Measurements from ENCODE around the genes TEAD2, KASH5 and TSKS.

- PRO-cap = unidirectional peak, minus-strand start at chr19:49340557
Observed at GRCh38 chr19:49339869-49340969, 5.0 kb downstream of the CD37 start.

GRCh38 chr19:49356054-49356404 is 6.2 kb downstream of the TEAD2 start:
- PRO-cap = no peak

DNA sequence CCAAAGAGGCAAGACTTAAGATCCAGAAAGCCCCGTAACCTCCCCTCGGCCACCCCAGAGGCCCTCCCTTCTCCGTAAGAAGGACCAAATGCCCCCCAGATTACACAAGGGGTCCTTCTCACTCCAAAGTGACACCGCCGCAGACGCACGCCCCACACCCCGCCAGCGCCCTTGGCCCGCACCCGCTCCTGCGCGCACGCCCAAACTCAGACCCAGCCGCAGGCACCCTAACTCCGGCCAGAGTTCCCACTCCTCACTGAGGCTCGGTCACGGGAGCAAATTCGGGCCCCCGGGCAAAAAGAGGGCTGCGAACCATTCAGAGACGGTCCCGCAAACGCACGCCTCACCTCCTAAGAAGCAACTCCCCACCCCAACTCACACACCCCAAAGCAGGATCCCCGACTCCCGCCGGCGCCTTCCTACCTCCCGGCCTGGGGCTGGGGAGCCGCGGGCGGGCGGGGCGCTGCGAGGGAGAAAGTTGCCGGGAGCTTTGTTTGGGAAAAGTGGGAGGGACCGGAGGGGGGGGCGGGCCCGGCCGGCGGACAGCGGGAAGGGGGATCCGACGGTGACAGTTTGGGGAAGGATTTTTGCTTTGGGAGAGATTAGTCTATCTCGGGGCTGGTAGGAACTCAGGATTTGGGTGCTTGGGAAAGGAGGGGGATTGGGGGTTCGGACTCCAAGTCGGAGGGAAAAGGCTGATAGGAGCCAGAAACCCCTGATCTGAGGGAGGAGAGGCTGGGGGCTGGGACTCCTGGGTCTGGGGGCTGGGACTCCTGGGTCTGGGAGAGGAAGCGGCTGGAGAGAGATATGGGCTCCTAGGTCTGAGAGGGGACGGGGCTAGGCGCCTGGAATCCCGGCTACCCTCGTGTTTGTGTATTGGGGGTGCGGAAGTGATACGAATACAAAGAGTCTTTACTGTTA is at the start of gene TEAD2:
TSS of gene TEAD2 (minus strand) at position 467 of the 921 bp plus-strand sequence.
- PRO-cap = bidirectional peak, plus-strand start at position 528 of the sequence, minus-strand start at position 229 of the sequence; bidirectional peak, plus-strand start outside the sequence, minus-strand start at position 875 of the sequence

GRCh38 chr19:49362871-49363244 is 642 bp upstream of the TEAD2 start:
- PRO-cap = bidirectional peak, plus-strand start at chr19:49363085, minus-strand start at chr19:49362824; bidirectional peak, plus-strand start at chr19:49363098, minus-strand start at chr19:49363105

DNA sequence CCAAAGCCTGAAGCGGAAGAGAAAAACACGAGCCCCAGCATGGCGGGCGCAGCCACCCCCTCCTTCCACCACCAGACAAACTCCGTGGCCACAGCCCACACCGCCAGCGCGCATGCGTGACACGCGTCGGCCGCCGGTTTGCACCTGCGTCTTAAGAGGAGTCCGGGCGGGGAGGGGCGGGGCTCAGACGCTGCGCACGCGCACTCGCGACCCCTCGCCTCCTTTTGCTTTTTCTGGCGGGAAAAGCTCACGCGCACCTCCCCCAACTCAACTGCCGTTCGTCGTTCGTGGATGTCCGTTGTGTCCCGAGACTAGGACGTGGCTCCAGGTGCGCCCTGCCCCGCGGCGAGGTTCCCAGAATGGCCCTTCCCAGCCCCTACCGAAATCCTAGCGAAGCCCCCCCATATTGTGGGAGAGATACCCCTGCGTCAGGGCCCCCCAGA is at the start of gene KASH5:
TSS of gene KASH5 (plus strand) at position 250 of the 443 bp plus-strand sequence.
- PRO-cap = no peak

- PRO-cap = no peak
Observed at GRCh38 chr19:49447240-49448055, 4.2 kb downstream of the PIH1D1 start.

DNA sequence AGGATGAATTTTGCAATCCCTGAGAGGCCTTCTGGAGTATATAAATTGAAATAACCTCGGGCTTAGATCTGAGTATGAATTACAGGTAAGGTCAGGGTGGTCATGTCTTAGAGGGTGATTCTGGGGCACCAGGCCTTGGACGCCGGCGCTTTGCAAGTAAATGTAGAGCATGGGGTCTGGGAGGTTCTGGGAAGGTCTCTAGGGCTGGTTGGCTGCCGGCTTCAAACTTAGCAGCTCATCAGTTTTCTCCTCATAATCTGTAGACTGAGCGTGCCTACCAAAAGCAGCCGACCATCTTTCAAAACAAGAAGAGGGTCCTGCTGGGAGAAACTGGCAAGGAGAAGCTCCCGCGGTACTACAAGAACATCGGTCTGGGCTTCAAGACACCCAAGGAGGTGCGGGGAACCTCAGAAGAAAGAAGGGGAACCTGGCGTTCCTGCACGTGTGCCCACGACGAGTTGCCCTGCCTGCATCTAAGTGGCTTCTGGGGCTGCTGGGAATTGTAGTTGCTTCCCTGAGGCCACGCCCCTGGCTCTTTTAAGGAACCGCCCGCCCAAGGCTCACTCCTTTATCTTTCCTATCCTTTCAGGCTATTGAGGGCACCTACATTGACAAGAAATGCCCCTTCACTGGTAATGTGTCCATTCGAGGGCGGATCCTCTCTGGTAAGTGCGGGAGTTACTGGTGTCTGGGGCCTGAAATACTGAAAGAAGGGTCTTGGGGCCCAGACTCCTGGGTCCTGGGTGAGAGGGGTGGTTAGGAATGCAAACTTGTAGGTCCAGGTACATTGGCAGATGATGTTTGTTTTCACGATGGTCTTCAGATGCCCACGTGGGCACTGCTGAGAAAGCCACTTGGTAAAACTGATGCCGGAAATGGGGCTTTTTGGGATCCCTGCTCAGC is 948 bp downstream of the RPS11 start:
- PRO-cap = no peak

DNA sequence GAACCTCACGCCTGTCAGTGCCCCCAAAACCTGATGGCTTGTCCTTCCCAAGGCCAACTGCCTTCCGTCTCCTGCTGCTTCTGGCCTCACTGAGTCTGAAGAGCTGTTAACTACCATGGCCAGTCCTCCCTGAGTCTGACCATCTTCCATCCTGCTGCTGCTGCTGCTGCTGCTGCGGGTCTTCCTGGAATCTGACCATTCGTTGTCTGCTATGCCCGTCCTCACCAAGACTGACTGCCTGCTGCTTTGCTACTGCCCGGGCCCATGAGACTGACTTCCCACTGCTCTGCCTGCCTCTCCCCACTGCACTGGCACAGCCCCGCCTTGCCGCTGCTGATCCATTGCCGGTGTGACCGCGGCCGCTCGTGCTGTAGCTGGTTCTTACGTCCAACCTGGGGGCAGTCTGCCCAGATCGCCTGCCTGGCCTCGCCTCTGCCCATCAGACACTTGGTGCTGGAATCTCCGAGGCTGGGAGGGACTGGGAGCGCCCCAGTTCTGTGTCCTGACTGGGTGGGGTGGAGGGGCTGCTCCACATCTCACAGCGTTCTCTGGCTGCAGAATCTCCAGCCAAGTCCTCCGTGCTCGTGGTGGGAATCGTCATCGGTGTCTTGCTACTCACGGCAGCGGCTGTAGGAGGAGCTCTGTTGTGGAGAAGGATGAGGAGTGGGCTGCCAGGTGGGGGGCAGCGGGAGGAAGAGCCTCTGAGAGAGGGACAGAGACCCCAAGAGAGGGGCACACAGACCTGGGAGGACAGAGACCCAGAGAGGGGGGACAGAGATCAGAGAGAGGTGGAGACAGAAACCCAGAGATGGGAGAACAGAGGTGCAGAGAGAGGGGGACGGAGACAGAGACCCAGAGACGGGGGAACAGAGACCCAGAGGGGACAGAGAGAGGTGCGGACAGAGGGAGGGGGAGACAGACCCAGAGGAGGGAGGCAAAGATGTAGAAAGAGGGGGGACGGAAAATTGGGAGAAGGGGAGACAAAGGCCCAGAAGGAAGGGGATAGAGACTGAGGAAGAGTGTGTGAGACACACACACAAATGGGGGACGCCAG is 2.6 kb upstream of the RCN3 start:
- PRO-cap = no peak

DNA sequence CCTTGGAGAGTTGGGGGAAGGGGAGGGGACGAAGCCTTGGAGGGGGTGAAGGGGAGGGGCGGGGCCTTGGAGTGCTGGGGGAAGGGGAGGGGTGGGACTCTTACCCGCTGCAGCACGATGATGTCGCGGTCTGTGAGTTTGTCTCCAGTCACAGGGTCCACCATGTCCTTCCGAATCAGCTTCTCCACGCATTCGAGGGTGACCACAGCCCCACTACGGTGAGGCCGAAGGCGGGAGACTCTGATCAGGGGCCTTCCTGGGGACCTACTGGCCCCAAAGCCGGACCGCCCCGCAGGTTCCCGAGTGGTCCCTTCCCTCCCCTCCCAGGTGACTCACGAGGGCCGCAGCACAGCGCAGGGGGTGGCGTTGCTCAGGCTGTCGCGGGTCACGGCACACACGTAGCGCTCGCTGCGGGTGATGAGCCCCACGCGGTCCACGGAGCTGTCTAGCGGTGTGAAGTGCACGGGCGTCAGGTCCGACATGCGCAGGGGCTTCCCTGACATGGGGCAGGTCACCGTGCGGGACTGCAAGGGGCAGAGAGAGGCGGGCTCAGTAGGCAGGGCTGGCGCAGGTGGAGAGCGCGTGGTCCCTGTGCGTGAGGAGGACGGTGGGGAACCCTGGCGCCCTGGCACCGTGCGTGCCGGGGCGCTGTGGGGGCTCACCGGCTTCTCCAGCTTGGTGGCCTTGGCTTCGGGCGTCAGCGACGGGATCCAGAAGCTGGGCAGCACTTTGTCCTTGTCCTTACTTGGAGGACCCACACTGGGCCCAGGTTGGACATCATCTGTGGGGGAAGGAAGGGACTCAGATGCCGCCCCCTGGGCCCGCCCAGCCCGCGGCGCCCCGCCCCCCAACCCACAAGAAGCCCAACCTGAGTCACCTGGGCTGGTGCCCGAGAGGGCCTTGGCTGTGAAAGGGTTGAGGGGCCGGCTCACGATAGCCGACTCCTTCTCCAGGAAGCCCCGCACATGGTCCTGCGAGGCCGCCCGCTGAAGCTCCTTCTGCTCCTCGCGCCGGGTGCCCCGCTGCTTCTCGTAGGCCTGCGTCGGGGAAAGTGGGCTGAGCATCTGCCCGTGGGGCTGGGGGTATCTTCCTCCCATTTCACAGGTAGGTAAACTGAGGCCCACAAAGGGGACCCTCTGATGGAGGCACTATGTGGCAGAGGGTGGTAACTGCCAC is 23.8 kb downstream of the NOSIP start:
- PRO-cap = no peak

DNA sequence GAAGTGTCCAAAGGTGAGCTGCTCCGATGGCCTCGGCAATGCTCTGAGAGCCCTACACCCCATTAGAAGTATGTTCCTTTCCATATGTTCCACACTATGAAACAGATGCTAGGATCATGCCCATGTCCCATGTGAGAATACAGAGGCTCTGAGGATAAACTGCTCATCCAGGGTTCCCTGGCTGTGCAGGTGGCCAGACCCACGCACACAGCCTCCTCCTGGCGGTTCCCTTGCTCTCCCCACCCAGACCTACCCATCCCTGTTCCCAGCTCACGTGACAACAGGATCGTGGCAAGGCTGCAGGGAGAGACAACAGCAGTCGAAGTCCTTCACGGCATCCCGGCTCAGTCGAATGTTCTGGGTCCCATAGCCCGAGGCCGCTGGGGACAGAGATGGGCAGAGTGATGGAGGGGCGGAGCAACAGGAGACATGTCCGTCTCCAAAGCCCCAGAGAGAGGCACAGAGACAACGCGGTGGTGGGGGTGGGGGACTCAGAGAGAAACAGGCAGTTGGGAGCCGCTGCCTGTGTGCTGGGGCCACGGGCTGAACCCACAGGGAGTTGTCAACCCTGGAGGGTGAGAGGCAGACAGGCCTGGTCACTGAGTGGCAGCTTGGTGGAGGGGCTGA is 20.6 kb downstream of the NOSIP start:
- PRO-cap = no peak

- PRO-cap = no peak
Observed at GRCh38 chr19:49677975-49678270, 852 bp downstream of the PRMT1 start.

DNA sequence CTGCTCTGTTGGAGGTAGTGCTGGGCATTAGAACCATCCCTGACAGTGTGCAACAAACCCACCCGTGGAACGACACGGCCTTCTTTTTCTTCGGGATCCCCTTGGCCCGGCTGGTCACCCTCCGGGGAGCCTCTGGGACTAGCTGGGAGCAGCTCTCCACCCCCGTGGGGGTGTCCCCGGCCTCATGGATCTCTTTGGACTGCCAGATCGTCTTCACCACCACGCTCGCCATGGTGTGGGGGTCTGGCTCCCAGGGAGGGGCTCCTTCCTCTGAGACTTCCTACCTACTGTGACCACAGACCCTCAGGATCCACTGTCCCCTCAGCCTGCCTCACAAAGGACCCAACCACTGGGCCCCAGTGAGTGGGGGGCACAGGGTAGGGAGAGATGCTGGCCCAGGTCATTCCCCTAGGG is at the start of gene TSKS:
TSS of gene TSKS (minus strand) at position 291 of the 414 bp plus-strand sequence.
- PRO-cap = no peak

DNA sequence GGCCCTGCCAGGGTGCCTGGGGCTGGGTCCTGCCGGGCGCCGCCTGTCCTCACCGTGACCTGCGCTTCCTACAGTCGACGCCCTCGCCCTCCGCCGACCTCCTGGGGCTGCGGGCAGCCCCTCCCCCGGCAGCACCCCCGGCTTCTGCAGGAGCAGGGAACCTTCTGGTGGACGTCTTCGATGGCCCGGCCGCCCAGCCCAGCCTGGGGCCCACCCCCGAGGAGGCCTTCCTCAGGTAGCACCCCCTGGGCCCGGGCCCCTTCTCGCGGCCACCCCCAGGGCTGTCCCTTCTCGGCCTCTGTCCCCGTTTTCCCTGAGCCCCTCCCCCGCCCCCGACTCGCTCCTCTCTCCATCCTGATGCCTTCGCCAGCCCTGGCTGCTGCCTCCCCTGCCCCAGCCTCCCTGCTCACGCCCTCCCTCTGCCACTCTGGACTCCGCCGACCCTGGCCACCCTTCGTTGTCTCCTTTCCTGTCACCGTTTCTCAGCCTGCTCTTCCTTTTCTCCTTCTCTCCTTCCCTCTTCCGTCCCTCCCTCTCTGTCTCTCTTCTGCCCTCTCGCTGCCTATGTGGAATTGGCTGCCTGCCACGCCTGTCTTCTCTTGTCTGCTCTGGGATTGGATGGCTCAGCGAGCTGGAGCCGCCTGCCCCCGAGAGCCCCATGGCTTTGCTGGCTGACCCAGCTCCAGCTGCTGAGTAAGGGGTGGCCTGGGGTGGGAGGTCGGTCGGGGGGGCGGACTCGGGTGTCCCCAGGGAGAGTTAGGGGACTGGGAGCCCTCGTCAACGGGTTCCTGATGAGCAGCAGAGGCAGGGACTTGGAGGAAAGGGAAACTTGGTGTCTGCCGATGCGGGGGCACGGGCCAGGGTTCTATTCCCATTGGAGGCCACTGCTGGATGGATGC is 10.9 kb downstream of the FUZ start:
- PRO-cap = no peak

DNA sequence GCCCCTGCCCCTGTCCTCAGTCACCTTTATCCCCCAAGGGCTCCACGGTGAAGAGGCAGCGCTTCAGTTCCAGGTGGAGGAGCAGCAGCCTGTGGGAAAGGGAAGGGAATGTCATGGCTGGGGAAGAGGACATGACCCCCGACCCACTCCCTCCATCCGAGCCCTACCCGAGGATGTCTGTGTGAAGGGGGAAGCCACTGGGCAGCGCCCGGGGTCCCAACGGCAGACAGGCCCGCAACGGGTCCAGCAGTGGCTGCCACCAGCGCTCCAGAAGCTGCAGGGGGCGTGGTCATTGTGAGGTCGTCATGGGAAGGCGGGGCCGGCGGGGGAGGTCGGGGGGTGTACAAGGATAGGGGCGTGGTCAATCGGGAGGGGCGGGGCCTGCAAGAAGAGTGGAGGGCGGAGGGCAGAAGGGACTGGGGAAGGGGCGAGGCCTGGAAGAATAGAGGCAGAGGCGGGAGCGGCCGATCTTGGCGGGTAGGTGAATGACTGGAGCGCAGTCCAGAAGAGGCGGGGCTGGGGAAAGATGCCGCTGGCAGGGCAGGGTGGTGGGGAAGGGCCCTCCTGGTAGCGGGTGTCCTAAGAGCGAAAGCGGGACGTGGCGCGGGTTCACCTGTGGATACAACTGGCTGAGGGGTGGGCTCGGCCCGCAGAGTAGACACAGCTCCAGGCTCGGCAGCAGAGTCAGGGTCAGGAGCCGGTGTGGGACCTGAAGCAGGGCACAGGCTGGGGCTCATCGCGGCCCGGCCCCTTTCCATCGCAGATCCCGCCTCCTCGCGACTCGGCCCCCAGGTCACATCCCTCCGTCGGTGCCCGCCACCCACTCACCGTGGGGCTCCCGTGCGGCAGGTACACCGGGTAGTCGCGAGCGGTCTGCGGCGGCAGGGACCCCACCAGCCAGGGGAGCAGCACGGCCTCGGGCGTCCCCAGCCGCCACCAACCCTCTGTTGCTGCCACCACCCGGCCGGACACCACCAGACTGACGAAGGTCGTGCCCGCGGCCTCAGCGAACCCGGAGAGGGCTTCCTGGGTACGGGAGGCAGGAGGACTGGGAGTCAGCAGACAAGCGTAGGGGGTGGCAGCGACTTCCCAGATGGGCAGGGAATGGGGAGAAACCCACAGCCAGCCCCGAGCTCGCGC is 4.2 kb downstream of the FUZ start:
- PRO-cap = bidirectional peak, plus-strand start at position 451 of the sequence, minus-strand start at position 296 of the sequence; bidirectional peak, plus-strand start at position 791 of the sequence, minus-strand start at position 686 of the sequence; bidirectional peak, plus-strand start at position 1,092 of the sequence, minus-strand start at position 981 of the sequence

GRCh38 chr19:49860951-49861513 is 6.3 kb downstream of the PNKP start:
- PRO-cap = no peak

DNA sequence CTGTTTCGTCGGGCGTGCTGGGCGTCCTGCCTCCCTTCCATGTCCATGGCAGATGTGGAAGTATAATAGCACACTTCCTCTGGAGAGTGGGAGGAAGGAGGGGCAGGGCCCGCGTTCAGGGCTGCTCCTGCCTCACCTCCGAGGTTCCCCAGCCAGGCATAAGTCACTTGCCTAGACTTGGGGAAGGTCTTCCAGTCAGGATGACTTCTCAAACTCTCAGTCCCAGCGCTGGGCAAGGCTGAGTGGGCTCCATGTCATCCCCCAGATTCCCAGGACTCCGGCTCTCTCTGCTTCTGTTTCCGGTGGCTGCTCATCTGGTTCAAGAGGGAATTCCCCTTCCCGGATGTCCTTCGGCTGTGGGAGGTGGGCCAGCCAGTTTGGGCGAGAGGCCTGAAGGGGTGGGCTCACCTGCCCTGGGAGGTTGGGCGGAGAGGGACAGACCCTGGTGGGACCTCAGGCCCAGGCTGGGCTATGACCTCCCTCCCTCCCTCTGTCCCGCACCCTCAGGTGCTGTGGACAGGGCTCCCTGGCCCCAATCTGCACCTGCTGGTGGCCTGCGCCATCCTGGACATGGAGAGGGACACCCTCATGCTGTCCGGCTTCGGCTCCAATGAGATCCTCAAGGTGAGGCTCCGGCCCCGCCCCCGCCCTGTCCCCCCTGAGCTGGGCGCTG is 9.3 kb downstream of the IL4I1 start:
- PRO-cap = no peak

- PRO-cap = no peak
Observed at GRCh38 chr19:49897323-49898123, 836 bp upstream of the IL4I1 start.

DNA sequence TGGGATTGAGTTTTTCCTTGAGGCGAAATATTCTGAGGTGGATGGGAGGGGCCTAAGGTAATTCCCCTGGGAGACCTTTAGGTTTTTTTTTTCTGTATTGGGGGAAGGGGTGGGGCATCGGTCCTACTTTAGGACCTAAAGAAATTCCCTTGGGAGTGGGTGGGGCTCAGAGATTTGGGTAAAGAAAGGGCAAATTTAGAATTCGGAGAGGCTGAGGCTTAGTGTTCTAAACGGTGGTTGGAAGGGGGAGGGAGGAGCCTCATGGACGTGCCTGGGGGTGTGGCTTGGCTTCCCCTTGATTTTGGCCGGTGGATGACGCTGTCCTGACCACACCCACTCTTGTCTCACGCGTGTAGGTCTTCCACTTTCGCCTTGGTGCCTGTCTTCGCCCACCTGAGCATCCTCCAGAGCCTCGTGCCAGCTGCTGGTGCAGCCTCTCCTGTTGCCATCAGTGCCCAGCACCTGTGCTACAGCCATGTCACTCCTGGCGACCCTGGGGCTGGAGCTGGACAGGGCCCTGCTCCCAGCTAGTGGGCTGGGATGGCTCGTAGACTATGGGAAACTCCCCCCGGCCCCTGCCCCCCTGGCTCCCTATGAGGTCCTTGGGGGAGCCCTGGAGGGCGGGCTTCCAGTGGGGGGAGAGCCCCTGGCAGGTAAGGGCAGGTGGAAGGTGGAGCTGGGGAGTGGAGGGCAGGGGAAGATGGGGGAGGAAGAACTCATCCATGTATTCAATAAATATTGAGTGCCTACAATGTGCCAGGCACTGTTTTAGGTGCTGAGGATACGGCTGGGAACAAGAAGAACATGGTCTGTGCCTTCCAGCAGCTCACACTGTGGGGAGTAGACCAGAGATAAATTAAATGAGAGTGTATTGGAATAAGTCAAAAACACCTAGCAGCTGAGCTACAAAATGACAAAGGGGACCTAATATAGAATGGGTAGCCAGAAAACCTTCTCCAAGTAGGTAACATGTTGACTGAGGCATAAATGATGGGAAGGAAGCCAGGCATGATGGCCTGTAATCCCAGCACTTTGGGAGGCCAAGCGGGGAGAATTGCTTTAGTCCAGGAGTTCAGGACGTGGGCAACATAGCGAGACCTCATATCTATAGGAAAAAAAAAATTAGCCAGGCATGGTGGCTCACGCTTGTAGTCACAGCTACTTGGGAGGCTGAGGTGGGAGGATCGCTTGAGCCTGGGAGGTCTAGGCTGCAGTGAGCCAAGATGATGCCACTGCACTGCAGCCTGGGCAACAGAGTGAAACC is 1.5 kb upstream of the NUP62 start:
- PRO-cap = no peak

DNA sequence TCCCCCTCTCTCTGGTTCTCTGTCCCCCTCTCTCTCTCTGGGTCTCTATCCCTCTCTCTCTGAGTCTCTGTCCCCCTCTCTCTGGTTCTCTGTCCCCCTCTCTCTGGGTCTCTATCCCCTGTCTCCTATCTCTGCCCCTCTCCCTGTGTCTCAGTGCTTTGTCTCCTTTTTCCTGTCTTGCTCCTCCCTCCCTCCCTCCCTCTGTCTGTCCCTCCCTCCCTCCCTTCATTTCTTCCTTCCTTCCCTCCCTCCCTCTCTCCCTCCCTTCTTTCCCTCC is 6.7 kb upstream of the IZUMO2 start:
- PRO-cap = no peak

DNA sequence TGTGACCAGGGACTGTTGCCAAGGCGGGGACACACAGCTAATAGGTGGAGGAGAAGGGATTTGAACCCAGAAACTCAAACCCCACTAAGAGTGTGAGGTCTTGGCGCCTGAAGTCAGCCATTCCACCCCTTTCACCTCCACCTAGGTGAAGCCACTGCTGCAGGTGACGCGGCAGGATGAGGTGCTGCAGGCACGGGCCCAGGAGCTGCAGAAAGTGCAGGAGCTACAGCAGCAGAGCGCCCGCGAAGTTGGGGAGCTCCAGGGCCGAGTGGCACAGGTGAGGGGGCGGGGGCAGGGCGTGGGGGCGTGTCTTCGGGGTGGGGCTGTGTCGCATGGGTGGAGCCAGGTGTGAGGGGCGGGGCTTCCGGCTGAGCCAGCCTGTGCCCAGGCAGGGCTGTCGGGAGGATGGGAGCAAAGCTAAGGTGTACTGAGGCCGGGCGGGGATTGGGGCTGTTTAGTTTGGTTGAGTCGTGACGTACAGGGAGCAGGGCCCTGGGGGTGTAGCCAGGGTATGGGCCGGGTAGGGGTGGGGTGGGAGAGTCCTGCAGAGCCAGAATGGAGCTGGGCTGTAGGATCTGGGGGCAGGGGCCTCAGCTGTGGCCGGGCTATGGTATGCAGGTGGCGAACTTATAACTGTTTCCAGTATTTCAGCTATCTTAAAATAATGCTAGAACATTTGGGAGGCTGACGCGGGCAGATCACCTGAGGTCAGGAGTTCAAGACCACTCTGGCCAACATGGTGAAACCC is 62.3 kb downstream of the KCNC3 start:
- PRO-cap = no peak